Mesothelial cell of epicardium (in vitro differentiated cells): Measurements from ENCODE around the genes TPR and BRINP3.

DNA sequence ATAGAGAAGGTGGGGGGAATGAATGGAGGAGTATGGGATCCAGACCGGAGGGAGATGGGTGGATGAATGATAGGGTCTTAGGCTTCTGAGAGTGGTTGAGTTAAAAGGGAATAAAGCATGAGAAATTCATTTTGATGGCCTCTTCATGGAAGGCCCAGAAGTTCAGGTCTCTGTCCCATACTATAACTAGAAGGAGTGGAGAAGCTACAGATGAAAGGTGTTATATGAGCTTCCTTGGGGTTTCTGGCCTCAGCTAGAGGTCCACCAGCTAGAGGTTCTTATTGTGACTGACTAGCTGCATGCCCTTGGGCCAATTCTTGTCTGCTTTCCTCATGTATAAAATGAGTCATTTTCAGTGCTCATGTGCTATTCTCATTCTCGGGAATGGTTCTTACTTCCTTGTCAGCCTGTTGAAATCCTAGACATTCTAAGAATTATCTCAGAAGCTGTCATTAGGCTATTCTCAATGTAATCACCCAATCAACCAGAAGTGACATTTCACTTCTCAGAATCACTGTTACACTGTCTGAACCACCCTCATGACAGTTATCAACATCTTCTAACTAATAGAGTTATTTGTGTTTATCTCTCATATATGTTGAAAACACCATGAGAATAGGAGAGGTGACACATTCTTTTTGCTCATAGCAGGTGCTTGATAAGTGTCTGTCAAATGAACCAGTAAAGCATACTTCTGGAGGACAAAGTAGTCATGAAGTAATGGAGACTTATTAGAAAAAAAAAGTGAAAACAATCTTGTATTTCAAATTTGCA is 122.7 kb upstream of the IVNS1ABP start:
- PRO-cap, result no peak

DNA sequence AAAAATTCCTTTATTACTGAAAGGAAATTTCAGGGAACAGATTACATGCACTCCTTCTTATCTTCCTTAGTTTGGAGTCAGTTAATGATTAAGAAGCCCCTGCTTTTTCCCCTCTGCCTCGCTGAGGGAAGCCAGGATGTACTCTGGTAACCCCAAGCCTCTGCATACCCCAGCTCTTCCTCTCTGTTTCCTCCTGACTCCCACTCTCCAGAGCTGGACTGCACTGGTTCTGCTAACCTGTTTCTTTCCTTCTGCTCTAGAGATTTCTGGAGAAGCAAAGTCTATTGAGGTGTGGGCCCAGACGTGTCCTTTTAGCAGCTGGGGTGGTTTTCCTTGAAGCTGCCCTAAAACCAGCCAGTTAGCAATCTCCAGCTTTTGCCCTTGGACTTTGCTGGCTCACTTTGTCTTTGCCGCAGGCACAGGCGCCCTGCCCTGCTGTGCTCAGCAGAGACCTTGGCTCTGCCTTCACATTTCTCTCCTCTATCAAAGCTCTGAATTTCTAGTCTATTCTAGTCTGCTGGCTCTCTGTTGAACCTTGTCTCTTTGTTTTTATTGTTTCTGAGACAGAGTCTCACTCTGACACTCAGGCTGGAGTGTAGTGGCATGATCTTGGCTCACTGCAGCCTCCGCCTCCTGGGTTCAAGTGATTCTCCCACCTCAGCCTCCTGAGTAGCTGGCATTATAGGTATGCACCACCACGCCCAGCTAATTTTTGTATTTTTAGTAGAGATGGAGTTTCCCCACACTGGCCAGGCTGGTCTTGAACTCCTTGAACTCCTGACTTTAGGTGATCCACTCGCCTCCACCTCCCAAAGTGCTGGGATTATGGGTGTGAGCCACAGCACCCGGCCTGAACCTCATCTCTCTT is 171.9 kb upstream of the IVNS1ABP start:
- PRO-cap, result no peak

DNA sequence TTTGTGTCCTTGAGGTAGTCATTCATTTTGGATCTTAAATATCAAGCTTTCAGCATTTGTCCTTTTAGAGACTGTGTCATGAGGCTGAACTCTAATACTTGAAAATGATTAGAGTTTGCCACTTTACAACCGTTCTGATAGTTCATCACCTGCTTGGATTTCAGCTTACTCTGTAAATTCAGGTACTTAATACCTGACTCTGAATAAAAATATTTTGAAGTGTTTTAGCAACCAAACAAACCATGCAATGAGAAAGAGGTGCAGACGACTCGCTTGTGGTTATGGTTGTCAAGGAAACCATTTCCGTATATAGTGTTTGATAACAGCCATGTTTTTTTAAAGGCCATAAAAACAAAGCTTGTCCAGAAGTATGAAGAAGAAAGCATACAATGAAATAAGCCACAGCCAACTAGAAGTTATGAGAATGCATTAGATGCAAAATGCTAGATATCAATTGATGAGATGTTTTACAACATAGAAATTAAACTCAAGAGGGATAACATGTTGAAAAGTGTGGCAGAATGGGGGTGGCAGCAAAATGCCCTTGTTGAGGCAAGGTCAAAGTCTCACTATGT is 167.2 kb upstream of the HMCN1 start:
- PRO-cap, result no peak

DNA sequence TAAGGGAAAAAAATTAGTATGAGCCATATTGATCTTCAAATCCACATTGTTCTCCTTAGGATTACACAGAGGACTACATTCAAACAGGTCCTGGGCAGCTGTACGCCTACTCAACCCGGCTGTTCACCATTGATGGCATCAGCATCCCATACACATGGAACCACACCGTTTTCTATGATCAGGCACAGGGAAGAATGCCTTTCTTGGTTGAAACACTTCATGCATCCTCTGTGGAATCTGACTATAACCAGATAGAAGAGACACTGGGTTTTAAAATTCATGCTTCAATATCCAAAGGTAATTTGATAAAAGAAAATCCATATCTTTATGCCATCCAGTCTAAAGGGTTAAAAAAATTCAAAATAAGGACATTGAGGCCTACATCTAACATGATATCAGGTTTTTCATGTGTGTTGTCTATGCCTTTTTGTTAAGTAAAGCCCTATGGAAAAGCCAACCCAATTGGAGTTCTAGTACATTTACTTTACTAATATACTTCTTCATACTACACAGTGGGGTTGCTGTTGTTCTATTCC is 142.3 kb upstream of the PRG4 start:
- PRO-cap, result no peak

- PRO-cap, result no peak
Observed at GRCh38 chr1:186301278-186301854, 5.3 kb downstream of the PRG4 start.

DNA sequence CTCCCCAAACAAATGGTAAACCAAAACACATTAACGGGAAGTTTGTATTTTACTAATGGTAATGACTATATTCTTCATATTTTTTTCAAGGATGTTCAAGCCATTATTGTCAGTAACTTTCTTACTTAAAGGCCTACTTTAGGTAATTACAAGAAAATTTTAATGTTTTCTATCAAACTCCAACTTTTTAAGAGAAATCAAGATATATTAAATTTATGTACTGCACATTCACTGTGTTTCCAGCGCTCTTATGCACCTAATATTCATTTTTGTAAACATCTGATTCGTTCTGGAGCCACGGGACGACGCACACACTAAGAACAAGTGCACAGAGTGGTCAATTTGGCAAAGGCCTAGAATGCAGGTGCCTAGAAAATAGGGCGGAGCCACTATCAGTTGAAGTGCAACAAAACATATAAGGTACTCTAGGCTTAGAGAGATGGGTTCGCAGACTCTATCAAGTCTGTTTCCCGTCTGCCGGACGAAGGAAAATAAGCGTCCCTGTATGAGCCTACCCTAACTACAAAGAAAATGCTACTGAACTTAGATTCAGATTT is 834 bp downstream of the TPR start:
- PRO-cap, result no peak

- PRO-cap, result bidirectional peak, plus-strand start at chr1:186375398, minus-strand start at chr1:186375254
Observed at GRCh38 chr1:186375108-186375641, at the start of gene TPR. TSS of gene TPR (minus strand) at chr1:186375253.

- PRO-cap, result no peak
Observed at GRCh38 chr1:186671874-186672686, 8.1 kb downstream of the PTGS2 start.

- PRO-cap, result no peak
Observed at GRCh38 chr1:186983306-186983616, 154.5 kb downstream of the PLA2G4A start.

DNA sequence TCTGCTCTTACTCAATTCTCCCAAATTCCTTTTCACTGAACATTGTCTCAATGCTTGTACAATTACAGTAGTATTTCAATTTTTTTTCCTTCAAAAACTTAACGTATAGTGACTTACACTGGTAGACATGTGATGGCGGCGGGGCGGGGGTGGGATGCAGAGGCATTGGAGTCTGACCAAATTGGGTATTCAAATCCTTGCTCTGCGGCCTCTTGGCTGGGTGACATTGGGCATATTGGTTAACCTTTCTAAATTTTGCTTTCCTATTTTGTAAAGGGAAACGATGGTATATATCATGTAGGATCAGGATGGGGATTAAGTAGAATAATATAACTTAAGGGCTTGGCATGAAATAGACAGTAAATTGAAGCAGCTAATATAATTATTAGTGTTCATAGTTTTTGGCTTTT is 154.9 kb downstream of the PLA2G4A start:
- PRO-cap, result no peak

DNA sequence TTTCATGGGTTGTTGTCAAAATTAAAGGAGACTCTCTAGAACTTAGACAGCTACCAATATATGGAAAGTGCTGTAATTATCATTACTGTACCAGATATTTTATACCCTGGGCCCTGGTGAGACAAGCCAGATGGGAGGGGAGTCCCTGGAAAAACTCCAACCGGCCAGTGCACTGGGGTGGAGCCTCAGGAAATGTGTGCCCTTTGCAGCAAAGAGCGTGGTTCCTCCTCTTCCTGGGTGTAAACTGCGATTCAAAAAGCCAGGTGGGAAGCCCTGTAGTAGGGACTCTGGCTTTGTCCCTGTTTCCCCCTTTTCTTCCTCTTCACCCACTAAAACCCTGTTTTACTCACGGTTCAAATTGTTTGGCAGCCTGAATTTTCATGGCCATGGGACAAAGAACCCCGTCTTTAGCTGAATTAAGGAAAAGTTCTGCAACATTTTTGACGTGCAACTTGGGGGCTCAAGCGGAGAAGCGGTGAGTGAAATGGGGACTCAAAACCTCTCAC is 812.3 kb downstream of the PLA2G4A start:
- PRO-cap, result no peak

- PRO-cap, result no peak
Observed at GRCh38 chr1:190443692-190443991, 34.0 kb downstream of the BRINP3 start.

GRCh38 chr1:190477468-190478043 is at the start of gene BRINP3:
TSS of gene BRINP3 (minus strand) at chr1:190477864.
- PRO-cap, result no peak

DNA sequence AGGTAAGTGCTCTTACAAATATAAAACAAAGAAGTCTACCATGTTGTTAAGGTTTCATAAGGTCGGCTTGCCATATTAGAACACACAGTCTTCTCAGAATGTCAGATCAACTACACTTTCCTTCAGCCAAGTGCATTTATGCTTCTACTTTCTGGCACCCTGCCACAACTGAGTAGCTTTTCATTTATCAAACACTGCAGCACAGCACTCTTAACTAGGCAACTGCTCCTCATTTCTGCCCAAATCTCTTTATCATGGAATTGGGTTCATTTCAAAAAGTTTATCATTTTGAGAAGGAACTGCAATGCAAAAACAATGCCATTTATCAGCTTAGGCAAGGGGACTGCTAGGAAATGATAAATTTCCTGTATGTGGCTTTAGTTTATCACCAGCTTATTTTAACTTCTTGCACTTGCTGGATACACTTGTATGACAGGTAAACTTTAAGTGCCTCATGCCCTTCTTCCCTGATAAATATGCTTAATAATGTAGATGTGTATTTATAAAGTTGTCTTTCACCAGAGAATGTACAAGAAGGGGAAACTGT is 334.5 kb upstream of the RGS18 start:
- PRO-cap, result no peak

- PRO-cap, result no peak
Observed at GRCh38 chr1:192516222-192517513, 58.9 kb upstream of the RGS1 start.

GRCh38 chr1:192550841-192551419 is 24.6 kb upstream of the RGS1 start:
- PRO-cap, result no peak

DNA sequence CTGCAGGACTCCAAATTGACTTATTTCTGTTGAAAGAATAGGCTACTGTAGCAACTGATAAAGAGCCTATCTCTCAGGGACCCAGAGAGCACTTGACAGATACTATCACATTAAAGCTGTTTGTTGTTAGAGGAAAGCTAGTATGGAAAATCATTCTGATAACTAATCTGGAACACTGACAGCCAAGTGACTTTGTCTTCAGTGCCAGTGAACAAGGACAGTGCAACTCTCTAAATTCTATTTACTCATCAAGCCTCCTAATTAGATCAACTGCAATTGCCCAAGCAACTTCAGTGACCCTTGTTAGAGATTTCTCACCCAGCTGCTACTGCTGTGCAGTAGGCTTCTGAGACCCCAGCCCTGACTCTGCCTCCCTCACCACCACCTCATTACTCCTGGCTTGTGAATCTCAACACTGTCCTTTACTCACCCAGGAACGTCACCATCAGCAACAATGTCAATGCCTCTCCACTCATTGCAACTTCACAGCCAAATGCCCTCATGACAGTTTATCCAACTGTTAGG is 7.4 kb upstream of the RGS13 start:
- PRO-cap, result no peak

- PRO-cap, result no peak
Observed at GRCh38 chr1:192739383-192739962, 69.4 kb upstream of the RGS2 start.

DNA sequence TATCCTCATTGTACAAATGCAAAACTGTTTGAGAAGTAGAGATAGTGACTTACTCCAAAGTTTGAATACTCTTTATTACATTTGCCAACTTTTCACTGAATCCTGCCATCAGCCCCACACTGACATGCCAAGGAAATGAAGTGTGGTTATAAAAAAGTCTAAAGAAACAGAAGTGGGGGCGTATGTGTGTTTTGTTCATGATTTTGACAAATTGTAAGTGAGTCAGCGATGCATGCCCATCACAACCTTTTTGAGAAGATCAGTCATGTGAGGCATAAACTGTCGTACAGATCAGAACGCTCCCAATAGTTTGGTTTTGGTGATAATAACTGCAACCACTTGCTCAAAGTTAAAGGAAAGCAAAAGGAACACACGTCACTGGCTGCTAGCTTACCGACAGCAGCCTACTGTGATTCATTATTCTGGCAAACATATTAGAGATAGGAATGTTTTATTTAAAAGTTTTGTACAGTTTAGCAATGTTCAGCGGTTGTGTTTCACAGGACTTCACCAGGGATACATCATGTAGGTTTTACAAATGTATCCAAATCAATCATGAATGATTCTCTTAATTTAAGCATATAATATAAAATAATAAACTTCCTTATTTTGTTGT is 95.7 kb downstream of the RGS2 start:
- PRO-cap, result no peak

DNA sequence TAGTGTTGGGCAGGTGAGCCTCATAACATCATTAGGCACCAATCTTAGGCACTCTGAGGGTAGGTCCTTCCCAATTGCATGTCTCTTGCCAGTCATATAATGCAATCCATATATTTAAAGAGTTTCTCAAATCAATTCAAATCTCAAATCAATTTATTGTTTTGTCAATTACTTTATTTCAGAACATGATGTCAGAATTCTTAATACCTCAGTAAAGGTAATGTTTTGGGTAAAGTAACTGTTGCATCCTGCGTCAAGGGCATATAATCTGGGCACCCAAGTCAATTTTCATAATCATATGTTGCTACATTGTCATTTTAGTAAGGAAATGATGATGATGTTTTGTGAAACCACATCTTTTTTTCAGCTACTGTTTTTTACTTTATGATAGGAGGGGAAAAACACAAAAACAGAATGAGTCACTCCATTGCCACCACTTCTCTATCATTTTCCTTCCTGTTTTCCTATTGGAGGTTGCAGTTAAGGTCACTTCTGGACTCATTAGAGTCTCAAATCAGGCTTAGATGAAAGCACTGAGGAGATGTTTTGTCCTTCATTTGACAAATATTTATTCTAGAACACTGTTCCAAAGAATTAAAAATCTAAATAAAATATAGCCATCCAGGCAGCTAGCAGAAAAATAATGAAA is 122.6 kb downstream of the UCHL5 start:
- PRO-cap, result no peak